Right atrium auricular region (tissue), 2 donors: Measurements from ENCODE around the gene TEX36.

DNA sequence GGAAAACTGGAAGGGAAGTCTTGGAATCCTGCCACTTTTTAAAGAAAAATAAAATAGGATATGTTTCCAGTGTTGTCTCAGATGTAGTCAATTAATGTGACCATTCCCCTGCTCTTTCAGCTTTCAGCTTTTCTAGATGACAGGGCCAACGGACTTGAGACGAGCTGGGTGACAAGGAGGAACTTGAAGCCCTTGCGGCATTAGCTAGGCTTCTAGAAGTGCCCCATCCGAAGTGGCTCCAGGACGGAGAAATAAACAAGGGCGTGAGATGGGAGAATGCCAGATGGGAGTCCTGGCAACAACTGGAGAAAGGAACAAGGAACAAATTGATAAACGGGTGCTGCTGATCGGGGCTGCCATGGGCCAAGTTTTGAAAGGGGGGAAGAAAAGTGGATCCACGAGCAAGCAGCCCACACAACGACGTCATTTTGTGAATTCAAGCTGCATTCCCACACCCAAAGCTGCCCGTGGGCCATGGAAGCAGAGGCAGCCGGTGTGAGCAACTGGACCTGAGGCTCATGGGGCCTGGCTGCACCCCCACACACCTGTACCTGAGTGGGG lies 90.3 kb upstream of the CTBP2 start:
- PRO-cap = no peak
- RAMPAGE, long total RNA, 2 experiments = no peak in any of the 2 experiments

- PRO-cap = bidirectional peak, plus-strand start at chr10:125123909, minus-strand start at chr10:125123700
- RAMPAGE, long total RNA, 2 experiments = no peak in any of the 2 experiments
Measured at GRCh38 chr10:125123512-125124600, 96.0 kb upstream of the CTBP2 start.

GRCh38 chr10:125129256-125130106 lies 101.6 kb upstream of the CTBP2 start:
- PRO-cap = no peak
- RAMPAGE, long total RNA, 2 experiments = no peak in any of the 2 experiments

DNA sequence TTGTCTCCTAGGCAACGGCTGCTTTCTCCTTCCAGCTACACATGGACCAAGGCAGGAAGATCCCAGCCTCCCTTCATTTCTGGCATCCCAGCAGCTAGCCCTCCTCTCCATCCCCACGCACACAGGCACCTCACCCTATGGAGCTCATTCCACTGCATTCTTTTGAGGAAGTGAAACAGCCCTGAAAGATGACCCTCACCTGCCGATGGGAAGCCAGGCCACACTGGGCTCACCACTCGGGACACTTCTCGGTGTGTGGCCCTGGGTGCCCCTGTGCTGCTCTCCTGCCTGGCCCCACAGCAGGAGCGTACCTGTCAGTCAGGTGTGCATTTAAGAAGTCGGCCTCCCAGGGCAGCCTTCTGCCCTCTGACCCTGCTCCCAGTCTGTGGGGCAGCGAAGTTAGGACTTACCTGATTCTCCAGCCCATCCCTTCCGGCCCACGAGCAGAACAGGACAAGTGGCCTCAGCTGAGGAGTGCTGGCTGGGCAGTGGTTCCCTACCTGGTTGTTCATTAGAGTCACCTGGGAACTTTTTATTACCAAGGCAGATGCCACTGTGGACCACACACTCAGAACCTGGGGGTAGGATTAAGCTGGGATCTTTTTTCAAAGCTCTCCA lies 107.8 kb upstream of the CTBP2 start:
- PRO-cap = no peak
- RAMPAGE, long total RNA, 2 experiments = no peak in any of the 2 experiments

DNA sequence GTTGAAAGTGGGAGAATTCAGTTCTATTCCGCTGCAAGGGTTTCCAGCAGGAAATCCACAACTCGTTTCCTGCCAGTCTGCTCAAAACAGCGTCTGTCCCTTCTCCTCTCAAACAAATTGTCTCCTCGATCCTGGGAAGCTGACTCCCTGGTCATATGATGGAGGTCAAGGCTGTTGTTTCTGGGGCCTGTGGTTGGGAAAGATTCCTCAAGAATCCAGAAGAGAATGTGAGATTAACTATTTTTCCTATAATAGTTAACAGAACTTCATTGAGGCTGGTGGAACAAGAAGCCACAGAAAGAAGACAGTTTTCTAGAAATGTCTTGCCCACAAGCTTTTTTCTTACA lies 181.7 kb upstream of the CTBP2 start:
- PRO-cap = no peak
- RAMPAGE, long total RNA, 2 experiments = no peak in any of the 2 experiments

- PRO-cap = no peak
- RAMPAGE, long total RNA, 2 experiments = no peak in any of the 2 experiments
Measured at GRCh38 chr10:125682982-125683379, at the start of gene TEX36. TEX36 (minus strand) TSS chr10:125683163.

DNA sequence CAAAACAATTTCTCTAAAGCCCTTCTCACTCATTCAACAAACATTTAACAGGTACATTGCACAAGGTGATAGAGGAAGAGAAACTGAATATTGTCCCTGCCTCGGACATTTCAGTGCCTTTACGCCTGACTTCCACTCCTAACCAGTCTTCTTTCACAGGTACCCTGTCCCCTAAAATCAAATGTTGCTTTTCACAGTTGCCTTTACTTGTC lies 2.2 kb upstream of the FANK1 start:
- PRO-cap = no peak
- RAMPAGE, long total RNA, 2 experiments = no peak in any of the 2 experiments

GRCh38 chr10:125902927-125903320 lies 6.6 kb downstream of the FANK1 start:
- PRO-cap = no peak
- RAMPAGE, long total RNA, 2 experiments = no peak in any of the 2 experiments

GRCh38 chr10:126024516-126025114 lies 128.3 kb downstream of the FANK1 start:
- PRO-cap = no peak
- RAMPAGE, long total RNA, 2 experiments = no peak in any of the 2 experiments

- PRO-cap = unidirectional peak, minus-strand start at chr10:126062565
- RAMPAGE, long total RNA, 2 experiments = no peak in any of the 2 experiments
Measured at GRCh38 chr10:126062319-126063121, 166.2 kb downstream of the FANK1 start.

- PRO-cap = no peak
- RAMPAGE, long total RNA, 2 experiments = no peak in any of the 2 experiments
Measured at GRCh38 chr10:126199239-126199625, 189.0 kb downstream of the ADAM12 start.

- PRO-cap = no peak
- RAMPAGE, long total RNA, 2 experiments = no peak in any of the 2 experiments
Measured at GRCh38 chr10:126339295-126339494, 49.1 kb downstream of the ADAM12 start.

DNA sequence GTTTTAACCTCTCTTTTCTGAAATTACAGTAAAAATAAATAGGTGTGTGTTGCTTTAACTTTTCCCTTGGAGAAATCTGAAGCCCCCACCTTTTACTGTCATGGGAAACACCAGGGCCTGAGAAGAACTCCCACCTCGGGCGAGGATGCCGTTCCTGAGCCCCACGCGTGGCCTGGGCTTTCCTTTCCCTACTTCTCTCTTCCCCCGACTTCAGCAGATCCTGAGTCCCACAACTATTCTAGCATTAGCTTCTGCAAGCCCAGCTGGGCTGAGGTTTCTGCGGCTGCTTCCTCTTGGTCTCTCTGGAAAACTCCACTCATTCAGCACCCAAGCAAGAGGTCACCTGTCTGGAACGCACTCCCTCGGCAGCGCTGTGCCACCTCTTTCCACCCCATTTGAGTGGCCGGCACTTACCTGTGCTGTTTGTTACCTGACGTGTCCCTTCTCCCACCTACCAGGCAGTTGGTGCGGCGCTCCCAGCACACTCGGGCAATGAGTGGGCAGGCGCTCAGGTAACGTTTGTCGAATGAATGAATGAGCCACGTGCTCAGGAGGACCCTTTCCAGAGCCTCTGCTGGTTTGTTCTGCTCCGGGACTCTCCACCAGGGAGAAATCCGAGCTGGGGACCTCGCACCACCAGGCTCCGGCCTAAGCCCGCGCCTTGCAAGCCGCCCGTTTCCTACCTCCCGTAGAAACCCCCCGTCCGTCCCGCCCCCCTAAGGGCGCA lies 639 bp upstream of the DOCK1 start:
- PRO-cap = no peak
- RAMPAGE, long total RNA, 2 experiments = no peak in any of the 2 experiments

- PRO-cap = no peak
- RAMPAGE, long total RNA, 2 experiments = no peak in any of the 2 experiments
Measured at GRCh38 chr10:126951935-126953012, 47.0 kb downstream of the DOCK1 start.

DNA sequence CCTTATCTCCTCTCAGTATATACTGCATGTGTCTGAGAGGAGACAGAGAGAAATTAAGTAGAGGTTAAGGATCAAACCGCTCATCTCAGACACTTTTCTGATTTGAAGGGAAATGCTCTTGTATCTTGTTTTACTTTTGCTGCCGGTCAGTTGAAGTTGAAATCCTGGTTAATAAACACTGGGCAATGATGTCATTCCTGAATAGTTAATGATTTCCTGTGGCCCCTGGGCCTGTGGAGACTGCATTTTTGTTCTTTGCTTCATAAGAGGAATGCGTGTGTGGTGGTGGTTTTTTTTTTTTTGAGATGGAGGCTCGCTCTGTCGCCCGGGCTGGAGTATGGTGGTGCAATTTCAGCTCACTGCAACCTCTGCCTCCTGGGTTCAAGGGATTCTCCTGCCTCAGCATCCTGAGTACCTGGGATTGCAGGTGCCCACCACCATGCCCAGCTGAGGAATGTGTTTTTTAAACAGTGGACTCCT lies 67.8 kb downstream of the DOCK1 start:
- PRO-cap = no peak
- RAMPAGE, long total RNA, 2 experiments = no peak in any of the 2 experiments

DNA sequence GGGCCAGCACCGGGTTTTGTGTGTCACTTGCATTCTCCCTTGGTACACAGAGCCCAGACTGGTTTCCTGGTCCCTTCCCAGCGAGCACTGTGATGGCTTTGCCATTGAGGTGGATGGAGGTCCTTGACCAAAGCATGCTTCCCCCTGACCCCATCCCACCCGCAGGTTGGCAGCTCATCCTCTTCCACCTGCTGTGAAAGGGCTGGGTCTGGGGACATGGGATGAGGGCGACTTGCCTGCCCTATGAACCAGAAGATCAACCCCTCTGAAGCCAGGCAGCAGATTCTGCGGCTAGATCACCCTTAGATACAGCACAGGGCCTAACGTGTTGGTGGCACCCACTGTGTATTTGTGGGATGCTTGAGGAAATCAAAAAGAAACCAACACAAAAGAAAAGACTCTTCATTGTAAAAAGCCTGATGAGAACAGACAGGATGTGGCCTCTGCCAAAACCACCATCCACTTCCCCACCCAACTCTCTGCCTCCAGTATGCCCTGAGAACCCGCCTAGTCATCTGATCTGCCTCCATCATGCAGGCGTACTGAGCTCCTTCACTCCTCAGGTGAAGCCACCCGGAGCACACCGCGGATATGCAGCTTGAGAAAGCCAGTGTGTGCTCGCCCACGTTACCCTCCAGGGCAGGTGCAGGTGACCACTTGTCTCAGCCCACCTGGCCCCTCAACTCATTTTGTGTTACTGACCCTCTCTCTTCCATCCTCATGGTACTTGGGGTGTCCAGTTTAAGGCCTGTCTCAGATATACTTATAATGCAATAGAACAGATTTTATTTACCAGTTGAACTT lies 97.2 kb upstream of the INSYN2A start:
- PRO-cap = no peak
- RAMPAGE, long total RNA, 2 experiments = no peak in any of the 2 experiments

- PRO-cap = no peak
- RAMPAGE, long total RNA, 2 experiments = no peak in any of the 2 experiments
Measured at GRCh38 chr10:127735823-127736812, 867 bp upstream of the FOXI2 start.

GRCh38 chr10:127908450-127909310 lies 1.8 kb downstream of the PTPRE start:
- PRO-cap = bidirectional peak, plus-strand start at chr10:127908943, minus-strand start at chr10:127908751
- RAMPAGE, long total RNA, 2 experiments = no peak in any of the 2 experiments

DNA sequence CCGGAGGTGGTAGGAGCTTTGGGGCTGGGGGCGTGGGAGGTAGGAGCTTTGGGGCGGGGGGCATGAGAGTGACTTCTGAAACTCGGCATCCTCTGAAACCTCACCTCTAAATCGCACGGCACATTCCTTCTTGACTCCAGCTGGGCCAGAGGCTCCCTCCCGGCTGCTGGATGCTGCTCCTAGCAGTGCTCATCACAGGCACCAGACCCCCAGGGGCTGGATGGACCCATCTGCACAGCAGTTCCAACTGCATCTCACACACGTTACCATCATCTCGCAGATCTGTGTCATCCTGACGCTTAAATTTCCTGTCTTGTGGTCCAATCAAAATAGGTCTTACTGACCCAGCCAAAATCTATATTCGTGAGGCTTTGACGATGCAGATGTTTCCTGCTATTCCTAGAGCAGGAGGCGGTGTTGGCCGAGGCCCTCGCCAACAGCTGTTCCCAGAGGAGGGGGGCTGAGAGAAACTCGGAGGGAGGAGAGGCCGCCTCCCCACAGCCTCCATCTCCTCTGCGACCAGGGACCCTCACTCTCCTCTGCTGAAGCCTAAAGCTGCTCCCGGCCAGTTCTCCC lies 108.0 kb downstream of the MKI67 start:
- PRO-cap = no peak
- RAMPAGE, long total RNA, 2 experiments = no peak in any of the 2 experiments

DNA sequence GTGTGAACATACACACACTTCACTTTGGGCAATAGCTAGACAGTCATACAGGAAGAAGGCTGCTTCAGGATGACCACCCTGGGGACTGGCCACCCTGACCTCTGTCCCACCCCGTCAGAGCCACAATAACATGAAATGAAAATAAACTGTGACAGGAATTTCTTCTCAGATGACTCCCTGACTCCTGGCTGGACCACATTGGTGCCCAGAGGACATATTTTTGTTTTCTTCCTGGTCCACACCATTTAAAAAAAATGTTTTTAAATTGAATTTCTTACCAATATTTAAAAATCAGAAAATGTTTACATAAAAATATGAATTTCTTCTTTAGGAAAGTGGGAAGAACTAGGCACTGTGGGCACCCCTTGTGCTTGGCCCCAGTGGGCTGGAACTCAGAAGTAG lies 81.6 kb downstream of the MKI67 start:
- PRO-cap = no peak
- RAMPAGE, long total RNA, 2 experiments = no peak in any of the 2 experiments